Placental pericyte (primary cell): Measurements from ENCODE around the gene TEX50.

DNA sequence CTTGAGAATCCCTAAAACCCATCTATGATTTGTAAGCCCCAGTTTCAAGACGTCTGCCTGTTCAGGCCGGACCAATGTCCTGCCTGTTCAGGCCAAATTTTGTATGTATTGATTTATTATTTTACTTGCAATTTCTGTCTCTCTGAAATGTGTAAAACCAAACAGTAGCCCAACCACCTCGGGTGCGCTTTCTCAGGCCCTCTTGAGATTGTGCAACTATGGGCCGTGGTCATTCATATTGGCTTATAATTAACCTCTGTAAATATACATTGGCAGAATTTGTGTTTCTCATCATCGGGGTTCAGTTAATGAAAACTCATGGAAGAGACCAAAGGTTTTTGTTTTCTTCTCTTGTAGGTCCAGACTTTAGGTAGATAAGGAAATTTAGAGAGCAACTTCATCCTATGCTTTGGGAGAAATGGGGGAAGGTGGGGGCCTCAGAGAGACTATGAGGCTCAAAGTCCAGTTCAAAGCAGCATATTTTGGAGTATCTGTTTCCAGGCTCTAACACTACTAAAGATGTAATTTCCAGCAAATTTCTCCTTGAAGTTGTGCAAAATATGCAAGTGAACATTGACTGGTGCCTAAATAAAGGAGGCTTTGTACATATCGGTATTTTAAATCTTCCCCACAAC, 77.2 kb upstream of the TNFSF18 start:
- CAGE, long polyA plus RNA = no peak

- CAGE, long polyA plus RNA = no peak
Observed at GRCh38 chr1:173406418-173407303, 70.5 kb upstream of the PRDX6 start.

- CAGE, long polyA plus RNA = no peak
Observed at GRCh38 chr1:173414152-173414652, 62.9 kb upstream of the PRDX6 start.

DNA sequence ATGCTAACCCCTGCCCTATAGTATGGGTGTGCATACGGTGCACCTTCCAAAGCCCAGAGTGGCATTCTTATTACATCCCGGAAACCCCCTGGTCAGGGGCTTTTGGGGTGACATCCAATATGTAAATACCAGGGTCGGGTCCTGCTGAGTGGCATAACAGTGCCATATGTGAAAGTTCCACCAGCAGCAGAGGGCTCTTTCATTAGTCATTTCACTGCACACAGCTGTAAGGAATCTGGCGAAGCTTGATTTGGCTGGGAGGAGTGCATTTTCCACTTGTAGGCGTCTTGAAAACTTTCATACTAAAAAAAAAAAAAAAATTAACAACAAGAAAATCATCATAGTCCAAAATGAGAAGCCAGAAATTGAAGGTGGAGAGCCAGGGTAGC, 58.8 kb upstream of the PRDX6 start:
- CAGE, long polyA plus RNA = no peak

DNA sequence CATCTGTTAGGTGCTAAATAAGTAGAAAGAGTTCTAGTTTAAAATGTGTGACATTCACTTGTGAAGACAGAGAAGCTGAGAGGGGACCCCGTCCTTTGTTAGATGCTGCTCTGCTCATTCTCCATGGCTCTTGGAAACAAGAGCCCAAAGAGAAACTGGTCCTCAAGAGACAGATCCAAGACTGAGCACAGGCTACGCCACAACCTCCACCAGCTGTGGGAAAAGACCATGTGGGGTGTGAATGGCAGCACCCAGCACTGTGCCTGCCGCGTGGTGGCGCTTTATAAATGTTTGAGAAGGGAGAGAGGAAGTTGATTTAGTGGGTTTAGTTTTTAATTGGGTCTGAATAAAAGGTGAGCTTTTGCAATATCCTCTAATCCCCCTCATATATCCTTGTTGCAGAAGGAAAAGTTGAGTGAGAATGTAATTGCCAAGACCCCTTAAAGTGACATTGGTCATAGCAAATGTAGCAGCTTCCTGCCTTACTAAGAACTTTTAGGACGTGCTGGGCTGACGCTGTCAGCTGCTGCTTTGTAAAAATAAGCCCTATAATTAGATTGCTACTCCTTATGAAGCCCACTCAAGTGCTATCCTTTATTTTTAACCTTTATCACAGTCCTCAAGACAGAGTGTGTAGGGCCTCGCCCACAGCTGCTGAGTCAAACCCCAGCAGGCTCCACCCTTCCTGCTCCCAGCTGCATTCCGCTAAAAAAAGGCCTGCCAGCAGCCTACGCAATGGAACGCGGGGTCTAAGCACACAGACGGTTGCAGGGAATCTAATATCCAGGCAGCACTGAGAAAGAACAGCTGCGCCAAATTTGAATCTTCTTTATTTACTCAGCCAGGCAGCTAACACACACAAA, 47.5 kb upstream of the PRDX6 start:
- CAGE, long polyA plus RNA = no peak

DNA sequence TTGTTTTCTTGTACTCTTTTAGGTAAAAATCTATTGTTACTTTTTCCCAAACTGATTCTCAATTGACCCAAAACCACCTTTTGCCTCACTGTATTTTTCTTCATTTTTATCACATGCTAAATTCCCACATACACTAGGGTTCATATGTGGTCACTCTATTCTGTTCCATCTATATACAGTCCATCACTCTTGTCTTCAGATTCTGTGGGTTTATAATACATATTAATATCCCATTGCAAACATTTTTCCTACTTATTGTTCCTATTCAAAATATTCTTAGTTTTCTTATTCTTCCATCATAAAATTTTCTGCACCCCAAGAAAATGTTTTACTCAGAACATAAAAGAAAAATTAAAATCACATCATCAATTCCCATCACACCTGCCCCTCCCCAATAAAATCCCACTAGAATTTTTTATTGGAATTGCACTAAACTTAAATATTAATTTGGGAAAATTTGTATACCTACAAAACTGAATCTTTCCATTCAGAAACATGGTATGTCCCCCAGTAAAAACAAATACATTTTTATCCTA, 39.5 kb upstream of the PRDX6 start:
- CAGE, long polyA plus RNA = no peak

DNA sequence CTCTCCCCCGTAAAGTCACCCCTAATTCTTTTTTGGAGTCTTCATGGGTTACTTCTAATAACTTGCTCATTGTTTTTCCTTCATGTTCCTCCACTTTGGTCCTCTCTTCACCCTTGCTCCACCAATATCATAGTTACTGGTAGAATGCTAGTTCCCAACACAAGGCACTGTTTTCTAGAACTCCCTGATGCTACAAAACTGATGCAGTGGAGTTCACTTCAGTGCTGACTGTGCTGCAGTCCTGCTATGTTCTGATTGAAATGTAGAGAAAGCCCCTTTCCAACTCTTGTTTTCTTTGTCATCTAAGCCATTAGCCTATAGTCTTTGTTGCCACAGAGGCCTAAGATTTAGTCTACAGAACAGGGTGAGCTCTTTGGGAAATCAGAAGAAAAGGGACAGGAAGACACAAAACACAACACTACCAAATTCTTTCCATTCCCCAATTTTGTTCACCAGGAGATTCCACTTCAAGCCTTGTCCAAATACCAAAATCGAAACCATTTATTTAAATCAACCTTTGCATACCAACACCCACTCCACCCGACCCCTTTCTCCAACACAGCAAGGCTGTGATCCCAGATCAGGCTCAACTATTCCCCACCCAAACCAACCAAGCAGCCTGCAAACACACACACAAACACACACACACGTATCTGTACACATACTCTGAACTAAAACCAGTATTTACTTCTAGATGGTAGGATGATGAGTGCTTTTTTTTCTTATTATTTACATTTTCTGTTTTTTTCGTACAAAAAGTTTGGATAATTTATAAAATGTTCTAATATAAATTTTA, 33.3 kb upstream of the PRDX6 start:
- CAGE, long polyA plus RNA = no peak

DNA sequence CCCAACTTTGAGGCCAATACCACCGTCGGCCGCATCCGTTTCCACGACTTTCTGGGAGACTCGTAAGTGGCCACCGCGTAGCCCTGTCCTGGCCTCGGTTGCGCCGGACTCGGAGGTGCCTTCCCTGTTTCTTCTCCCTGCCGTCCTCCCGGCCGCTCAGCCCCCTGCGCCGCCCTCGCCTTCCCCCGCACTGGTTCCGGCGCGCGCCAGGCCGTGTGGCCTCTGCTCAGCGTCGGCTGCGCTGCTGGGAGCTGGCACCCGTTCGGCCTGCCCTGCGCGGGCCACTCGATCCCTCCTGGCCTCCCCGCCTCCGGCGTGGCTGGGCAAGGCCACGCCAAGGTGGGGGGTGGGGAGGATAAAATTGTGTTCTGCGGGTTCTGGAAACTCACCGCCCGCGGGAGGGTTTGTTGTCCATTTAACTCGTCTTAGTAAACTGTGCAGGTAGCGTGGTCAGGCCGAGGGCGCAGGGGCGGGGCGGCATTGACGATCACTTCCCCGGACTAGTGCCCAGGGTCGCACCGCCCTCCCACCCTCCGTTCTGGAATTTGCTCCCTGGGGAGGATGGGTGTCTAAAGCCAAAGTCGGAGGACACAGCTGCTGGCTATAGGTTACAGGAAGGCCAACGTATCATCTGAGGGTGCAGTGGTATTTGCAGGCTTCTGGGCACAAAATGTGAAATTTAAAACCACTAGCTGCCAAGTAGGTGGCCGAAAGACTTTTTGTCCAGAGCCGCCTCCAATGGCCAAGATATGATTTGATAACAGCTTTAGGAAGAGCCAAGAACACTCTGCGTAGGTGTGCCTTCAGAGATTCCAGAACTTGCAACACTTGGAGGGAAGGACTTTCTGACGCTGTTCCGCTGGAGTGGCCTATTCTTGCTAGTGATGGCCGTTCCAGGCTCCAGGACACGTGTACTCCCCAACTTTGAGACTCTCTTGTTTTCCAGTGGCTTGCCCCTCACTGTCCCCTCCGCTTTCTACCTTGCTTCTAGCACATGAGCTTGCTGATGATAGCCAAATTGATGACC, 609 bp downstream of the PRDX6 start:
- CAGE, long polyA plus RNA = no peak

- CAGE, long polyA plus RNA = no peak
Observed at GRCh38 chr1:173490772-173491636, 13.9 kb downstream of the PRDX6 start.

- CAGE, long polyA plus RNA = no peak
Observed at GRCh38 chr1:173635127-173635537, at the start of gene TEX50. Gene TEX50 (plus strand): TSS chr1:173635338.

- CAGE, long polyA plus RNA = no peak
Observed at GRCh38 chr1:173825152-173825484, 435 bp upstream of the CENPL start.

- CAGE, long polyA plus RNA = no peak
Observed at GRCh38 chr1:173866480-173867516, 1.4 kb upstream of the ZBTB37 start.

GRCh38 chr1:173867517-173867935, 654 bp upstream of the ZBTB37 start:
- CAGE, long polyA plus RNA = no peak

DNA sequence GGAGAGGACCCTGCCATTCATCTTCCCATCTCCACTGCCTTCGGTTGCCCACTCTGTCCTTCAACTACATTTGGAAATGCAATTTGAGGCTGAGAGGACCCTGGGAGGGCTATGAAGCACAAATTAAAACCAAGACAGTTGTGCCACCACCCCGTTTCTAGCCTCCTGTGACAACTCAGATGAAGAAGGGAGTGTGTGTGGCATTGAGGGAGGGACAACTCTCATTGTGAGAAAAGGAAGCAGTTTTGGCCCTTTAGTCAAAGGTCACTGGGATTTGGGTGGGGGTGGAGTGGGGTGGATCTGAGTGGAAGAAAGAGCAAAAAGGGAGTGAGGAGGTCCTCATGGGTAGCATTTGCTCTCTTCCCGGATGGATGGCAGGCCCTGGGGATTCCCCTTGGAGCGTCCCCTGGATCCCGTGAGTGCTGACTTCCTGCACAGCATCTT, 579 bp downstream of the SERPINC1 start:
- CAGE, long polyA plus RNA = no peak

- CAGE, long polyA plus RNA = no peak
Observed at GRCh38 chr1:174018391-174019032, 3.6 kb downstream of the RC3H1 start.

GRCh38 chr1:174021432-174022224, 529 bp downstream of the RC3H1 start:
- CAGE, long polyA plus RNA = no peak

- CAGE, long polyA plus RNA = no peak
Observed at GRCh38 chr1:174166775-174167346, 7.5 kb downstream of the RABGAP1L start.

DNA sequence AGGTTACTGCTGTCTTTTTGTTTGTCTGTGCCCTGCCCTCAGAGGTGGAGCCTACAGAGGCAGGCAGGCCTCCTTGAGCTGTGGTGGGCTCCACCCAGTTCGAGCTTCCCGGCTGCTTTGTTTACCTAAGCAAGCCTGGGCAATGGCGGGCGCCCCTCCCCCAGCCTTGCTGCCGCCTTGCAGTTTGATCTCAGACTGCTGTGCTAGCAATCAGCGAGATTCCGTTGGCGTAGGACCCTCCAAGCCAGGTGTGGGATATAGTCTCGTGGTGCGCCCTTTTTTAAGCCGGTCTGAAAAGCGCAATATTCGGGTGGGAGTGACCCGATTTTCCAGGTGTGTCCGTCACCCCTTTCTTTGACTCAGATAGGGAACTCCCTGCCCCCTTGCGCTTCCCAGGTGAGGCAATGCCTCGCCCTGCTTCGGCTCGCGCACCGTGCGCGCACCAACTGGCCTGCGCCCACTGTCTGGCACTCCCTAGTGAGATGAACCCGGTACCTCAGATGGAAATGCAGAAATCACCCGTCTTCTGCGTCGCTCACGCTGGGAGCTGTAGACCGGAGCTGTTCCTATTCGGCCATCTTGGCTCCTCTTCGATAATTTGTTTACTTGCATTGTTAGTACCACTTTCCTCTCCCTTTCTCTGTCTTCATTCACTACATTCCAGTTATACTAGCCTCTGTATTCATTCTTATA, 79.5 kb downstream of the RABGAP1L start:
- CAGE, long polyA plus RNA = no peak

DNA sequence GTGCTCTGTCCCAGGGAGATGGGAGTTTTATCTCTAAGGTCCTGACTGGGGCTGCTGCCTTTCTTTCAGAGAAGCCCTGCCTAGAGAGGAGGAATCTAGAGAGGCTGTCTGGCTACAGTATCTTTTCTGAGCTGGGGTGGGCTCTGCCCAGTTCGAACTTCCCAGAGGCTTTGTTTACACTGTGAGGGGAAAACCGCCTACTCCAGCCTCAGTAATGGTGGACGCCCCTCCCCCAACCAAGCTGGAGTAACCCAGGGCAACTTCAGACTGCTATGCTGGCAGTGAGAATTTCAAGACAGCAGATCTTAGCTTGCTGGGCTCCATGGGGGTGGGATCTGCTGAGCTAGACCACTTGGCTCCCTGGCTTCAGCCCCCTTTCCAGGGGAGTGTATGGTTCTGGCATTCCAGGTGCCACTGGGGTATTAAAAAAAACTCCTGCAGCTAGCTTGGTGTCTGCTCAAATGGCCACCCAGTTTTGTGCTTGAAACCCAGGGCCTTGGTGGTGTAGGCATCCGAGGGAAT, 205.2 kb downstream of the GPR52 start:
- CAGE, long polyA plus RNA = no peak

GRCh38 chr1:174872579-174873082, 127.1 kb upstream of the CACYBP start:
- CAGE, long polyA plus RNA = no peak